ENCODE measurements around a stretch of chr2.

DNA sequence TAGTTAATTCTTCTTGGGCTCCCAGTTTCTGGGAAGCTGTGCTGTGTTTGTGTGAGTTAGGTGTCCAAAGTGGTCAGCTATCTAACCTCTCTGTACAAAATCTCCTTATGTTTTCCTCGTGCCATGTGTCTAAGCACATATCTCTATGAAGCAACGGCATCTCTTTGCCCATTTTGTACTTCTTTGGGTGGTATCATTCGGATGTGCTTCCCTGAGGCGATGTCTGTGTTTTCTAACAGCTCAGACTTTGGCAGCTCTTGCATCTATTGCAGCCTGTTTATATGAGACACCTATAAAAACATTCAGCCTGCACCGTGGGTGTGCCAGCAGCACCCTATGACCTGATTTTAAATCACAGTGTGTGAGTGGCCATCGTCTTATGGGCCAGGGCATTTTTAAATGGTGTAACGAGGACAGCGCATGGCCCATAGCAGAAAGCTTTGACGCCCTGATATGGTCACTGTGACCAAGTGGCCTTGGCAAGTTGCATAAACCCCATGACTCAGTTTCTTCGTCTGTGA is 12.9 kb downstream of the NPAS2 start:
- PRO-cap = no peak

DNA sequence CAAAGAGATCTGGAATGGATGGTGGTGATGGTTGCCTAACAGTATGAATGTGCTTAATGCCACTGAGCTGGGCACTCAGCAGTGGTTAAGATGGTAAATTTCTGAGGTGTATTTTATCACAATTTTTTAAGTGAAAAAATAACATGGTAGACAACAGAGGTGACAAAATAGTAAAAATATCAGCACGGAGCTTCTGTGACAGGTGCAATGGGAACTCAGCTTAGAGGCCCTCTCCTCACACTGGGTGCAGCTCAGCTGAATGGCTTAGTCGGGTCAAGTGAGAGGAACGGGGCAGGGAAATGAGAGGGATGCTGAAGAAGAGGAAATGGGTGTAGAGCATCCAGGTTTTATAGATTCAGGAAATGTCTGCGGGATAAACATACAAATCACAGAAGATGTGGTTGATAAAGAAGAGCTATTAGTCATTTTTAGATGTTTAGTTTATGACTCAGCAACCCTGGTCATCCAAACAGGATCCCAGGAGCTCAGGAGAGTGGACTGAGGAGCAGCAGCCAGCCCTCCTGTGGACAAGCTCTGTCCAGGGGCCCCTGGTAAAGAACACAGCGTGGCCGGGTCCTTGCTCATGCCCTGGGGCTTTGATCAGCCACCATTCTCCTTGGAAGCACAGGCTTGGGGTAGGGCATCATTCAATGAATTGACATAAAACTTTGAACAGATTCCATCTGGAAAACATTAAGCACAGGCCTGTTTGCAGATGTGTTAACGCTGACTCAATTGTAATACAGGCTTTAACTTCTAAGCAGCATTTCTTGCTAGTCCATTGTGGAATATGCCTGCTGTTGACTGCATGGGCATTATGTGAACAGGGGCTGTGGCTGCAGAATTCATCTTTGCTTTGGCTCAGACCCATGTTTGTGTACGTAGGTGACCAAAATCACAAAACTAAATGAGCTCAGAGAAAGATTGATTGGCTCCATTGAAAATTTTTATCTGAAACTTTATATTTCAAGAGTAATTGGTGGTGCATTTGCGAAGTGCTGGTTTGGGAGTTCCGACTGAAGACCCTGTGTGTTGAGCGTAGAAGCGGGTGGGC is 83.0 kb downstream of the NPAS2 start:
- PRO-cap = no peak

DNA sequence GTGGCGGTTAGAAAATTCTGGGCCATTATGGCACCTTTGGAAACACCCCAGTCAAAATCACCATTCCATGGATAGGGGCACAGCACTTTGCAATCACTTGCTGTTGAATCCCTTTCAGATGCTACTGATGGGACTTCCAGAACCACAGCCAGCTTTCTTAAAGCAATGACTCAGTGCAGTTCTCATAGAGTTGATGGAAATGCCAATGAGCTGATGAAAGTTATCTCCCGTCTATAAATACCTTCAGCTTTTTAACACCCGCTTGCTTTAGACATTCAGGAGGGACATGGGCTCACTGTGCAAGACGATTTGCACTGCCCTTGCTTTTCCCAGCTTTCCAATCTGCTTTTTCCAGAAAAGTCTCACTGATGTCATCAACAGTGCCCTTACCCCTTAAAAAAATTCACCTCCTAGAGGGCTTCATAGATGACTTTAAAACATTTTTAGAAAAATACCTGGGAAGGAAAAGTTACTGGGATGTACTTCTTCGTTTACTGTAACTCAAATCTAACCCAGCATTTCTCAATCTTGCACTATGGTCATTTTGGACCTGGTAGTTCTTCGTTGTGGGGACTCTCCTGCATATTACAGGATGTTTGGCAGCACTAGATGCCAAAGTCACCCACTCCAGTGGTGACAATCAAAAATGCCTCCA is 66.6 kb upstream of the RPL31 start:
- PRO-cap = no peak

DNA sequence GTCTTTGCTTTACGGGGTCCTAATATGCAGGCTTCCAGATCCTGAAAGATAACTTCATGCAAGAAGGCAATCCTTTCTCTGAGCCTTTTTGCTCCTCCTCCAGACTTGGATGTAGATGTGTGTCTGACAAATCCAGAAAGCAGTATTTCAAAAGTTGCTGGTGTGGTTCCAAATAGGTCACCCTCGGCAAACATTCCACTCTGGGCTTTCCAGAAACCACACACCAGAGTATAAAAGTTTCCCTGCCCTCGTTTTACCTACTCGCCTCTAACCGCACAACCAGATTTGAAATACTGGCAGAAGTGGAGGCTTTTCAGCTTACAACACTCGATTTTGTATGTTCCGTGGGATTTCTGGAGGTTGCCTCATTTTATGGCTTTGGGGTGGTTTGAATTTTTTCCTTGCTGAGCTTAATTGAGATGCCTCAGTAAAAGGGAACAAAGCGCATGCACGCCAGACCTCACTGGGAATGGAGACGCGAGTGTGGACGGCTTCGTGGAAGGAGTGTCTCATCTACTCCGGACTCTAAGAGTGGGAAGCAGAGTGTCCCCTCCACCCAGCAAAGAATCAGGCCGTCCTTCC is 44.1 kb upstream of the RPL31 start:
- PRO-cap = no peak

DNA sequence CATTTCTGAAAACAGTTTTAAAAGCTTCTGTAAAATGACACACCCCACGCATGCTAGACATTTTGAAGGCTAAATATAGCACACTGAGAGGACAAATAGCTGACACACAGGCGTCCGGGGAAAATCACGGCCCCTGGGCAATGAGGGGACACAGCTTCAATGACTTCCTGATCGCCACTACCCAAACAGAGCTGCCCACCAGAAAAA is 10.9 kb downstream of the TBC1D8 start:
- PRO-cap = no peak

GRCh38 chr2:101151778-101152321 is 668 bp upstream of the TBC1D8 start:
- PRO-cap = no peak

DNA sequence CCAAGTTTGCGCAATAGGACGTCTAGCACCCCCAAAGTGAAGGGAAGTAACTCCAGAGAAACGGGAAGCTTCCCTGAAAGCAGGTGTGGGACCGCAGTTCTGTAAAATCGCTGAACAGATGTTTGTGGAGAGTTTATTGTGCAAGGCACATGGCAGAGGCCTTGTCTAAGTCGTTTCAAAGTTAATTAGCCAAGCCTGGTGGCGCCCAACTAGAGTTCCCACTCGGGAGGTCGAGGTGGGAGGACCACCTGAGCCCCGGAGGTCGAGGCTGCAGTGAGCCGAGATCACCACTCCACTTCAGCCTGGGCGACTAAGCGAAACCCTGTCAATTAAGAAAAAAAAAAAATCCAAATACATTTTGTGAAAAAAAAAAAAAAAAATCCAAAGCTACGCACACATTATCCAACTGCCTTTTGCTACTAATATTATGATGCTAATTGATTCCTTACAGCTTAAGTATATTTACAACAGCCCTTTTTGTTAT is 454 bp upstream of the RNF149 start:
- PRO-cap = no peak

- PRO-cap = no peak
Observed at GRCh38 chr2:101327668-101328380, 19.3 kb upstream of the RNF149 start.

DNA sequence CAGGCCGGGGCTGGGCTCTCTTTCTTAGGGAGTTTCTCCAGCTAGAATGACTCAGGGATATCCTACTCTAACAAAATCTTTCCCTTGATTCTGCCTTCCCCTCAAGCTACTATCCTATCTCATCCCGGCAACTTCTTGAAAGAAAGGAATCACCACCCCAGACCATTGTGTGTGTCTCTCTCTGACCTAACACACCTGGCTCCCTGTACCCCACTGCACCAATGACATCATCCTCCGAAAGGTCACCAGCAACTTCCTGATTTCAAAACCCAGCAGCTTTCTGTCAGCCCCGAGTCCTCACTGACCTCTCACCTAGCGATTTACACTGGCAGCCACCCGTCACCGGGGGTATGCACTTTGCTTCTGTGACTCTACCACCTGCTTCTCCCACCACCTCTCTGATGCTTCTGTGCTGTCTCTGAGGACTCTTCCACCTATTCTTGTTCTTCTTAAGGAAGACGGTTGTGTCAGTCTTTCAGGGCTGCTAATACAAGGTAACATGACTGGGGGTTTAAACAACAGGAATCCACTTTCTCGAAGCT is 72.0 kb upstream of the MAP4K4 start:
- PRO-cap = no peak

DNA sequence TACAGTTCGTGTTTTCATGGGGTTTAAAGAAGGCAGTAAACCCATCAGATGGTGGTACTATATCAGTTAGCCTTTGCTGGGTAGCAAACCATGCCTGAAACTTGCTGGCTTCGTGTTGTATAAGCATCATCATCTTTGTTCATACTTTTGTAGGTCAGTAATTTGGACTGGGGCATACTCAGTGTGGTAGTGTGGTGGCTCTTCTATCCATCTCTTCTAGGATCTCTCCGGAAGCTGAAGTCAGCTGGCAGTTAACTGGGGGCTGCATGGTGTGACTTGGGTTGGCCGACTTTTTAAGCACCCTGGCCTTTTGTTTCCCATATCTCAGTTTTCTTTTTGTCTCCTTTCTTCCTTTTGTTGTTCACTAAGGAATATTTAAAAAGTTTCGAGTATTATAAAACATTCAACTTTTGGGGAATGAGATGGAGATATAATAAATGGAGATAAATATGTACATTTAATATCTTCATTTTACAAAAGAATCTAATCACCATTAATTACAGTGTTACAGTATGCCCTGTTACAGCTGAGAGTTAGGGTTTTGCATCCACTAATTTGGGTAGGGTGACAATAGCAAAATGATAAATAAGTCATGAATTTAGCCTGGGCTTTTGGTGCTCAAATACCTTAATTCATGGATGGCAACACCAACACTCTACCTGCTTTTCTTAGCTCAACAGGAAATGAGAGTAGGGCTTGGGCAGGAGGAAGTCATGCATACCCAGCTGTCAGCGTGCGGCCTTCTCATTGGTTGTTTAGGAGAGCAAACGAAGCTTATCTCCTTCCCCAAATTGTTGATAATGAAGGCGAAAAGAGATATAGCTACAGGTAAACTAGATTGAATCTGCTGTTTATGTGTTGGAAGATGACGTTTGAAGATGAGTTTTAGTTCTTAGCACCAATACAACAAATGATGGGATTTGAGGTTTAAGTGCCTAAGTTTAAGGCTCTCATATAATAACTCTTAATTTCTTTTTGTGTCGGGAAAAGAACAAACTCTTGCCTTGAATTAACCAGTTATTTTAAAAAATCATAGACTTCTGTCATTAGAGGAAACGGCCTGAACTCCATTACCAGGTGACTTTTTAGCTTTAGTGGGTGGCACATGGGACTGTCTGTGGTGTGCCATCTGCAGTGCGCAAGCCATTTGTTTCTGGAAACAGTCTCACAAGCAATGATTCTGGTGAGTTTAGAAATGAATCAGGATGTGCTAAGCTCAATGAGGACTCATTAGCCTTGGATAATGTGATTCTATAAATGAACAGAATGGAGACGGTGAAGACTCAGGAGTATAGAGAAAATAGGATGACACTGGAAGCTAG is 19.5 kb downstream of the MAP4K4 start:
- PRO-cap = no peak

GRCh38 chr2:101766335-101766719 is 68.8 kb downstream of the MAP4K4 start:
- PRO-cap = no peak

DNA sequence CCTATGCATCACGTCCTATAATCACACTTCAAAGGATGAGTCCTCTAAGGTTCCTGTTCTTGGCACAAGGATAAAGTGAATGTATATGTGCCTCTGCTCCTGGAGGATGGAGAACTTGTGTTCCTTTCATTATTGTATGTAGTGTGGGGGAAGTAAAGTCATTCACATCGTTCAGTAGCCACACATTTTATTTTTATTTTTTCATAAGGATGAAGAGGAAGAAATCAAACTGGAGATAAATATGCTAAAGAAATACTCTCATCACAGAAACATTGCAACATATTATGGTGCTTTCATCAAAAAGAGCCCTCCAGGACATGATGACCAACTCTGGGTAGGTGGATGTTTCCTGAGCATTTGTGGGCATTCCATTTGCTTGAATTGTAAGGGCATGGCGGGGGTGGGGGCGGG is 126.2 kb downstream of the MAP4K4 start:
- PRO-cap = no peak

- PRO-cap = no peak
Observed at GRCh38 chr2:101839600-101840090, 142.1 kb downstream of the MAP4K4 start.

- PRO-cap = no peak
Observed at GRCh38 chr2:101987692-101988130, 4.0 kb upstream of the IL1R2 start.

GRCh38 chr2:101998628-101999780 is 7.2 kb downstream of the IL1R2 start:
- PRO-cap = no peak

- PRO-cap = no peak
Observed at GRCh38 chr2:102033342-102033871, 41.6 kb downstream of the IL1R2 start.

GRCh38 chr2:102147869-102148426 is 5.4 kb downstream of the IL1R1 start:
- PRO-cap = no peak

DNA sequence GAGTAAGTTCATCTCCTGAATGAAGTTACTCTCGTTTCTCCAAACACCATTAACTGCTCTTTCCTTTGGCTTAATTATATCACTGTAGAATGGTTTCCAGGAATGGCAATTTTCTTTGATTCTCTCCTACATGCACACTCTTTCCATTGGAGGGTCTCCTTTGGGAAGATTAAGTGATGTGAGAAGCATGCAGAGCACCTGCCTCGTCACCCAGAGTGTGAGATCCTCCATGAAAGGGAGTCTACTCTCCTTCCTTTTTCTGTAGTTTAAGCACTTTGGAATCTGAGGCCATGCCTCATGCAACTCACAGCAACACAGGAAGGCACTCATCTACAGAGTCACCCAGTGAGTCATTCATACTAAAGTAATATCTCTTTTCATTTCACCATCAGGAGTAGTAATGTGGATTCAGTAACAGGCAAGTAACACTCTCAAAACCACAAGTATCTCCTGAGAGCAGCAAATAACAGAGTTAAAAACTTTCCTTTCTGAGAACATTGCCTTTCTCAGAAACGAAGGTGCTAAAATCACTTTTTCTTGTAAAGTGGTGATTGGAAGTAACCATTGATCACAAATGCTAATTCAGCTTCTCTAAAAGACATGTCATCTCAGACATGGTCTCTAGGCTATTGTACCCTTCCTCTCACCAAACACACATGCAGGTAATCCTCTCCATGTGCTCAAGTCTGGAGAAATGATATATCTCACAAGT is 52.8 kb upstream of the IL1RL1 start:
- PRO-cap = no peak

- PRO-cap = no peak
Observed at GRCh38 chr2:102317700-102318754, 6.7 kb downstream of the IL1RL1 start.

DNA sequence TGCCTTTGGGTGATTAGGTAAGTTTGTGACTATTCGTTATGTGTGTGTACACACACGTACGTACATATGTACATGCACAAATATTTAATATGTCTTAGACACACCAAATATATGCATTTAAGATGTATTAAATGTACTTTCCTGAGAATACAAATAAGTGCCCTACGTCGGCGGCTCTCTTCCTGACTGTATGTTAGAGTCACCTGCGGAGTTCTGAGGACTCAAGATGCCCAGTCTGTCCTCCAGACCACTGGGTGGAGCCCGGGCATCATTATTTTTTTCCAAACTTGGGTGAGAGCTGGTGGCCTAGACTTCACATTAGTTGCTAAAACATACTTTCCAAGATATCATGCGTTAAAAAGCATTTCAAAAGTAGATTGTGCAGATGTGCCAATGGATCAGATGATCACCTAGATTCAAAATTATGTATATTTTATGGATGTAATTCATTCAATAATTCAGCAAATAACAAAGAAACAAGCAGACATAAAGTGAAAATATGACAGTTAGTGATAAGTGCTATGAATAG is 2.9 kb downstream of the IL18R1 start:
- PRO-cap = no peak